Cardiac septum (tissue), 1 donor: ENCODE measurements around the gene SERPINA5.

DNA sequence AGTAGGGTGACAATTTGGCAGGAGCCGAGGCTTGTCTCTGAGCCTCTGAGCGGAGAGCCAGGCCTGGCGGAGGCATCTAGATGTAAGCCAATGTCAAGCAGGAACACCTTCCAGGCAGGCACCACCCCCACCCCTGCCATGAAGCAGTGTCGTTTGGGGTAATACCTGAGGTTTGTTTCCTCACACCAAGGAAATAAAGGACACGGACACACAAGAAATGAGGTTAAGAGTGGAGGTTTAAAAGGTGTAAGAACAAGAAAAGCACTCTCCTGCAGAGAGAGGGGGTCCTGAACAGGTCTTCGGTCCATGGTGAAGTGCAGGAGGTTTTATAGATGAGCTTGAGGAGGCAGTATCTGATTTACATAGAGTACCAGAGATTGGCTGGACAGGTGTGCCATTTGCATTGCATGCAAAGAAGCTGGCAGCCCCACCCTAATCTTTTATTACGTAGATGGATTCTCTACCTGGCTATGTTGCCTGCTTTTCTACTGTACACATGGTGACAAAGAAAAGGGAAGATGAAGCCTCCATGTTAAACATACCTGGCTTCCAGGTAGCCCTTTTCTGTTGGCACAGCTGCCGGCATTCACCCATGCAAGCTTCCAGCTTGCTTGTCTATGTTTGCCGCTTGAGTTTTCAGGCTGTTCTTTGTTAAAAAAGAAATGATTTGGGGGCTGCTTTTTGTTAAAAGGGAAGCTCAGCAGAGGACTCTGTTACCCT is 60.5 kb downstream of the RIN3 start:
- PRO-cap, result no peak

GRCh38 chr14:92586209-92586528 is 72.6 kb downstream of the RIN3 start:
- PRO-cap, result no peak

DNA sequence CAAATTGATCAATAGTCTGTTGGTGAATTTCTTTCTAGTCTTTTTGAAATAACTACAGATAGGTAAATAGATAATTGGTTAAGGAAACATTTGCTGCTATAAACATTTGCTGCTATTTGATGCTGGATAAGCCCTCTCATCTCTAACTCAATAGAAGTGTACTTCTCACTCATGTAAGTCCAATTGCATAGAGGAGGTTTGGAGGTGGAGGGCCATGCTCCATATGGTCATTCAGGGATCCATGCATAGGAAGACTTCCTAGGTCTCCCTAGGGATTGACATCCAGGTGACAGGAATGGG is 80.9 kb downstream of the LGMN start:
- PRO-cap, result no peak

GRCh38 chr14:92703872-92704699 is 44.3 kb downstream of the LGMN start:
- PRO-cap, result no peak

GRCh38 chr14:93055337-93056175 is 60.2 kb downstream of the ITPK1 start:
- PRO-cap, result no peak

- PRO-cap, result no peak
Measured at GRCh38 chr14:93106791-93107086, 9.0 kb downstream of the ITPK1 start.

- PRO-cap, result no peak
Measured at GRCh38 chr14:93533752-93534444, 103.2 kb downstream of the UNC79 start.

DNA sequence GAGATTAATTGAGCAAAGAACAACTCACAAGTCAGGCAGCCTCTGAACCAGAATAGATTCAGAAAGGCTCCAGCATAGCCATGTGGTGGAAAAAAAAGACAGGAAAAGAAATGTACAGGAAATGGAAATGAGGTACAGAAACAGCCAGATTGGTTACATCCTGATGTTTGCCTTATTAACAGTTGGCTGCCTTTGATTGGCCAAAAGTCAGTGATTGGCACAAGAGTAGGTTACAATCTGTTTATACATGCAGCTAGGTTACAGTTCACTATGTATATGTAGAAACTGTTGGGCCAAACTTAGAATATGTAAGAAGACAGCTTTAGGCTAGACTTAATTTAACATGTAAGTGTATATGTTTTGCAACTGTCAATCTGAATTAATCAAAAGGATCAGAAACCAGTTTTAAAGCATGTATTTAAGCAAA is 118.9 kb downstream of the UNC79 start:
- PRO-cap, result no peak

GRCh38 chr14:93750687-93751250 is 37.5 kb downstream of the PRIMA1 start:
- PRO-cap, result unidirectional peak, minus-strand start at chr14:93751107

GRCh38 chr14:93926591-93927276 is 410 bp upstream of the FAM181A start:
- PRO-cap, result no peak

- PRO-cap, result no peak
Measured at GRCh38 chr14:93962614-93963802, 13.4 kb downstream of the ASB2 start.

GRCh38 chr14:93973284-93973983 is 2.9 kb downstream of the ASB2 start:
- PRO-cap, result no peak

DNA sequence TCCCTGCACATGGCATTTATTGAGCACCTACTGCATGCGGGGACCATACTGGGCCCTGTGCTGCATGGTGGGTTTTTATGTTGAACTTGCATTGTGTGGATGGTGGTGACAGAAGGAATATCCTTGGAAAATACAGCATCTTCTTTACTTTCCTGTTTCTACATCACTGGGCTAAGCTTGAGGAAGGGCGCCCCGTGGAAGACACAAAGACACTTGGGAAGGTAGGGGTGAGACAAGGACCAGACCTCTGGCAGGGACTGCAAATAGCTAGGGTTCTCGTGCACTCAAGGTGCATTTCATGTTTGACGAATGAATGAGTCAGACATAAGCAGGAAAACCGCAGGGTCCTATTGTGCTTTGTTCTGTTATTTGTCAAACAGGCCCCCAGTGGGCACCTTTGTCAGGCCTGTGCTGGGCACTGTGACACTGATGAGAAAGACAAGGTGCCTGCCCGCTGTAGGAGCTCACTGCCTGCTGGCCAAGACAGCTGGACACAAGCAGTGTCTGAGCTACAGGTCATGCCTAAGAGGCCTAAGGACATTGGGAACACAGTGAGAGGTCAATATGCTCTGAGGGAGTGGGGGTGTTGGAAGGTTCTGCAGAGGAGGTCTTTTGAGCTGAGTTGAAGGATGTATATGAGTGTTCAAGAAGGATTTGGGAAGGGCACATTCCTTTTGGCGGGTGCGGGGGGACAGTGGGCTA is 2.3 kb downstream of the OTUB2 start:
- PRO-cap, result no peak

- PRO-cap, result no peak
Measured at GRCh38 chr14:94066084-94066860, 14.7 kb downstream of the DDX24 start.

DNA sequence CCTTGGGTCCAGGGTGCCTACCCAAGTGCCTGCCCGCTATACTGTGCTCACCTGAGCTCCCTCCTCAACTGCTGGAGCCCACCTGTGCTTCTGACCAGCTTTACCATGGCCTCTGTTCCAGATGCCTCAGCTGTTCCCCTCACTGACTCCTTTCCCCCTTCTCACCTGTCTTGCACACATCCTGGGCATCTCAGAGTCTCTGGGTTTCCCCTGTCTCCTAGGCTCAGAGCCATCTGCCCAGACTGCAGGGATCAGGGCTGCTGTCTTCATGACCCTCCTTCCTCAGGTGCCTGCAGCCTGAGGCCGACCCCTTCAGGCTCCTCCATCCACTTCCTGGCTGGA is 8.6 kb upstream of the PPP4R4 start:
- PRO-cap, result no peak

- PRO-cap, result no peak
Measured at GRCh38 chr14:94180541-94181120, 6.5 kb downstream of the PPP4R4 start.

- PRO-cap, result no peak
Measured at GRCh38 chr14:94451872-94452231, 748 bp downstream of the SERPINA11 start.

DNA sequence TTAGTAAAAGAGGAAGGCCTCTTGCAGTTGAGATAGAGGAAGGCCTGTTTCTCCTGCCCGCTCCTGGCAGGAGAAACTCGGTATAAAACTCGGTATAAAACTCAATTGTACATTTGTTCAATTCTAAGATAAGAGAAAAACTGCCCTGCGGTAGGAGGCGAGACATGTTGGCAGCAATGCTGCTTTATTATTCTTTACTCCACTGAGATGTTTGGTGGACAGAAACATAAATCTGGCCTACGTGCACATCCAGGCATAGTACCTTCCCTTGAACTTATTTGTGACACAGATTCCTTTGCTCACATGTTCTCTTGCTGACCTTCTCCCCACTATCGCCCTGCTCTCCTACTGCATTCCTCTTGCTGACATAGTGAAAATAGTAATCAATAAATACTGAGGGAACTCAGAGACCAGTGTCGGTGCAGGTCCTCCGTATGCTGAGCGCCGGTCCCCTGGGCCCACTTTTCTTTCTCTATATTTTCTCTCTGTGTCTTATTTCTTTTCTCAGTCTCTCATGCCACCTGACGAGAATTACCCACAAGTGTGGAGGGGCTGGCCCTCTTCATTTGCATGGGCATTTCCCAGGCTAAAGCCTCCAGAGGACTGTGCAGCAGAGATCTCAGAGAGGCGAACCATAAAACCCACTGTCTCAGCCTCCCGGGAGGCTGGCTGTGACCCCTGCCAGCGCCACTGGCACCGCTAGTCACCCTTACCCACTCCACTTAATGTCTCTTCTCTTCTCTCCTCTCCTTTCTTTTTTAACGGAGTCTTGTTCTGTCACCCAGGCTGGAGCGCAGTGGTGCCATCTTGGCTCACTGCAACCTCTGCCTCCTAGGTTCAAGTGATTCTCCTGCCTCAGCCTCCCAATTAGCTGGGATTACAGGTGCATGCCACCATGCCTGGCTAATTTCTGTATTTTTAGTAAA is 6.9 kb upstream of the SERPINA9 start:
- PRO-cap, result no peak

DNA sequence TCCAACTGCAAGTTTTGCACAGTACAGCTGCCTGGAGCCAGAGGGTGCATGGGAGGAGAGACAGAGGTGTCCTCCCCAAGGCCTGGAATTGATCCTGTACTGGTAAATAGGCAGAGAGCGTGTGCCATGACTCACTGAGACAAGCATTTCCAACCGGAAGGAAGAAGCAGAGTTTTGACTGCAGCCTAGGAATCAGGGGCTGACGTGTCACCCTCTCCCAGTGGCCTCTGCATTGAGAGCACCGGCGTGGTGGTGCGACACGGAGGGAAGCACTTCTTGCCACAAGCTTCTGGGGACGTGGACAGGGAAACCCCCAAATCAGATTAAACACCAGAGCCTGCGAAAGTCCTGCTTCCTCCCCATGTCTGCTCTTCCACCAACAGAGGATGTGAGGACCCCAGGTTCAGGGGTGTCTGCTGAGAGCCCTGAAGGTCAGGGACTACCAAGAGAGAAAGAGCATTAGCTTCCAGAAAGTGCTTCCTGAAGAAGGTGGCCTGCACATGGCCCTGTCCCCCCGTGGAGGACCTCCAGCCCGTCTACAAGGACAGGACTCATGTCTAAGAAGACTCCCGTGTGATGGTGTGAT is 18.9 kb upstream of the SERPINA4 start:
- PRO-cap, result no peak

- PRO-cap, result no peak
Measured at GRCh38 chr14:94581065-94582337, at the start of gene SERPINA5. TSS of gene SERPINA5 (plus strand) at chr14:94581426.